ENCODE measurements around a stretch of chr21.

DNA sequence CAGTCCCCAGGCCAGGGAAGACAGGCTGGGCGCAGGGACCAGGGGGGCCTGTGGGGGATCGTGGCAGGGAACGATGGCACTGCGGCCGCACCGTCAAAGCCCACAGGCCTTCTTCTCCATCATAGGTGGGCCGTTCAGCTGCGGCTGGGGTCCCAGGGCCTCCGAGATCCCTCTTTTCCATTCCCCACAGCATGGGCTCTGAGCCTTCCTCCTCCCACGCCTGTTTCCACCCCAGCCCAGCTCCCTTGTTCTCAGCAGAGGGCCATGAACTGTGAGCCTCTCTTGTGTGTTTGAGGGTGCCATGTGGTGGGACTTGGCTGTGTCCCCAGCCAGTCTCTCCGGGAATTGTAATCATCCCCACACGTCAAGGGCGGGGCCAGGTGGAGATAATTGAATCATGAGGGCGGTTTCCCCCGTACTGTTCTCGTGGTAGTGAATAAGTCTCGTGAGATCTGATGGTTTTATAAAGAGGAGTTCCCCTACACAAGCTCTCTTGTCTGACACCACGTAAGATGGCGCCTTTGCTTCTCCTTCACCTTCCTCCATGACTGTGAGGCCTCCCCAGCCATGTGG lies 57.3 kb upstream of the COL6A2 start:
- PRO-cap, result no peak
- RAMPAGE, long total RNA, 3 experiments, result no peak in any of the 3 experiments

- PRO-cap, result unidirectional peak, plus-strand start at chr21:46053180; unidirectional peak, plus-strand start at chr21:46053218
- RAMPAGE, long total RNA, 3 experiments, result no peak in any of the 3 experiments
Measured at GRCh38 chr21:46053072-46053650, 44.8 kb upstream of the COL6A2 start.

DNA sequence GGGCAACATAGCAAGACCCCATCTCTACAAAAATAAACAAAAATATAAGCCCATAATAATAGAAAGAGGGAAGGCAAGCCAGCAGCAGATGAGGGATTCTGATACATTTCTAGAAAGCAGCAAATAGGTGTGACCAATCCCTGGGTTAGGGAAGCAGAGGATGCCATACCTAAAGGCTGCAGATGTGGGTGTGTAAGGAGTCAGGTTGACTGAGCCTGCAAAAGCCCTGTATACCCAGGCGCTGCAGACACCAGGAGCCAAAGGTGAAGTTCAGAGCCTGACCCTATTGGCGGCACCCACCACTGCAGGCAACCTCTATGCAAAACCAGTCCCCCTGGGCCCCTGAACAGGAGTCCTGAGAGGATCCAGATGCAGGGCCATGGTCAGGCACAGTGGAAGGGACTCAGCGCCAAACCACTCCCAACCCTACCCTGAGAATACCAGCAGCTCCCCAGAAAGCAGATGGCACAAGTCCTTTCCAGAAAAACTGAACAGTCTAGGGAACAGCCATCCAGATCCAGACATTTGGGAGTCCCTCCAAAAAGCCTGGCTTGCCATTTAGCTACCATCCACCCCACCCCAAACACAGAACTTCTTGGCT lies 19.4 kb upstream of the LSS start:
- PRO-cap, result no peak
- RAMPAGE, long total RNA, 3 experiments, result no peak in any of the 3 experiments

DNA sequence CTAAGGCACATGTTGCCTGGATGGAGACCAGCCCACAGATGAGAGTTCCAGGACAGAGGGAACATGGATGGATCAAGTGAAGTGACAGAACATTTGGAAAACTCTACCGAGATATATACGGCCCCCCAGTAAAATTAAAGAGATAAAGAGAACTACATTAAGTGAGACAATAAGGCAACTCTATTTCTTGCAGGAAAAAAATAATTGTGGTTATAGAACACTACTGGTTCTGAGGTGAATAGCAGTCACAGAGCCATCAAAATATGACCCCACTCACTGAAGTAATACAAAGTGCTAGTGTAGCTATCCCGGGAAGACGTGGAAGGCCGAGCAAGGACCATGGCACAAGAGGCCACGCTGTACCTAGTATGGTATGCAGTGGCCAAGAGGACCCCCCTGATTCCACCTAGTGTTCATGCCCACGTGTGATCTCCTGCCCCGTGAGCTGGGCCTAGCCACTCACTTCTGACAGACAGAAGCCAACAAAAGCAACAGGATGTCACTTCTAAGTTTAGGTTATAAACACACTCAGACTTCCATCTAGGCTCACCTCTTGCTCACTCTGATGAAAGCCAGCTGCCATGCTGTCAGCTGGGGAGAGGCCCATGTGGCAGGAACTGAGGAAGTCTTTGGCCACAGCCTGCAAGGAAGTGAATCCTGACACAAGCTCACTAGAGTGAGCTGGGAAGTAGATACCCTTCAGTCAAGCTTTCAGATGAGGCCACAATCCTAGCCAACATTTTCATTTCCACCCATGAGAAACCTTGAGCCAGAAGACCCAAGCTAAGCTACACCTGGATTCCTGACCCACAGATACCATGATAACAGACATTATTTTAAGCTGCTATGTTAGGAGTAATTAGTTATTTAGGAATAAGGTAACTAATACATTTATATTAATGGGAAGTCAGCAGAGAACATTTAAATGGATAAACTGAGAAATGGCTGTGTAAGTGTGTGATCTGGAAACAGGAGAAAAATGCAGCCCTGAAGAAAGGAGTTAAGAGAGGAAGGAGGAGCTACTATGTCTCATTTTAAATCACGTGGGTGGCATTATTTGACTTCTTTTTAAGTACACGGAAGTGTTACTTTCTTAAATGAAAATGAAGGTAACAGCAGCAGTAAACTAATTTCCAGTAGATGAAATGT lies 21.8 kb upstream of the LSS start:
- PRO-cap, result no peak
- RAMPAGE, long total RNA, 3 experiments, result no peak in any of the 3 experiments

DNA sequence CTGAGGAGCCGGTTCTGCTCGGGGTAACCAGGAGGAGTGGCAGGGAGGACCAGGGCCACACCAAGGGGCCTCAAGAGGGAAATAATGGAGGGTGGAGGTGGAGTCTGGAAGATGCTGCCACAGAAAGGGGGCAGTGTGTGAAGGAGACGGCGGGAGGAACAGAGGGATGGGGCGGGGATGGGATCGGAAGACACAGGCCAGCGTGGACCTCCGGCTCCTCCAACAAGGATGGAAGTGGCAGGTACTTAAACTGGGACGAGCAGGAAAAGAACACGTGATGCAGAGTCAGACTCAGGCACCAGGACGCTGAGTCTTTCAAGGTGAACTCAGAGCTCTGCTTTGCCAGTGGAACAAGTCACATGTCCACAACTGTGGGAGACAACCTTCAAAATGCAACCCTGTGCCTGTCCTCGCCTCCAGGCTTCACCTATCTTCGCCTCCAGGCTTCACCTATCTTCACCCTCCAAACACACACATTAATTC lies 27.7 kb upstream of the LSS start:
- PRO-cap, result no peak
- RAMPAGE, long total RNA, 3 experiments, result no peak in any of the 3 experiments

GRCh38 chr21:46314977-46315728 lies 8.5 kb downstream of the C21orf58 start:
- PRO-cap, result no peak
- RAMPAGE, long total RNA, 3 experiments, result no peak in any of the 3 experiments

DNA sequence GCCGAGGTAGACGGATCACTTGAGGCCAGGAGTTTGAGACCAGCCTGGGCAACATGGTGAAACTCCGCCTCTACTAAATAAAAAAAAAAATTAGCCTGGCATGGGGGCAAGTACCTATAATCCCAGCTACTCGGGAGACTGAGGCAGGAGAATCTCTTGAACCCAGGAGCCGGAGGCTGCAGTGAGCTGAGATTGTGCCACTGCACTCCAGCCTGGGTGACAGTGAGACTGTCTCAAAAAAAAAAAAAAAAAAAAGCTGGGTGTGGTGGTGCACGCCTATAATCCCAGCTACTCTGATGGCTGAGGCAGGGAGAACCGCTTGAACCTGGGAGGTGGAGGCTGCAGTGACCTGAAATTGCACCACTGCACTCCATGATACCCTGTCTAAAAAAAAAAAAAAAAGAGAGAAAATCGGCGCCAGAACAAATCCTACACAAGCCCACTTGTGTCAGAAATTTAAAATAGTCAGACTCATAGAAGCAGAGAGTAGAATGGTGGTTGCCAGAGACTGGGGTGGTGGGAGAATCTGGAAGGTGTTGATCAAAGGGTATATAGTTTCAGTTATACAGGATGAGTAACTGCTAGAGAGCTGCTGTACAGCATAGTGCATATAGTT lies 9.4 kb downstream of the DIP2A start:
- PRO-cap, result no peak
- RAMPAGE, long total RNA, 3 experiments, result no peak in any of the 3 experiments

DNA sequence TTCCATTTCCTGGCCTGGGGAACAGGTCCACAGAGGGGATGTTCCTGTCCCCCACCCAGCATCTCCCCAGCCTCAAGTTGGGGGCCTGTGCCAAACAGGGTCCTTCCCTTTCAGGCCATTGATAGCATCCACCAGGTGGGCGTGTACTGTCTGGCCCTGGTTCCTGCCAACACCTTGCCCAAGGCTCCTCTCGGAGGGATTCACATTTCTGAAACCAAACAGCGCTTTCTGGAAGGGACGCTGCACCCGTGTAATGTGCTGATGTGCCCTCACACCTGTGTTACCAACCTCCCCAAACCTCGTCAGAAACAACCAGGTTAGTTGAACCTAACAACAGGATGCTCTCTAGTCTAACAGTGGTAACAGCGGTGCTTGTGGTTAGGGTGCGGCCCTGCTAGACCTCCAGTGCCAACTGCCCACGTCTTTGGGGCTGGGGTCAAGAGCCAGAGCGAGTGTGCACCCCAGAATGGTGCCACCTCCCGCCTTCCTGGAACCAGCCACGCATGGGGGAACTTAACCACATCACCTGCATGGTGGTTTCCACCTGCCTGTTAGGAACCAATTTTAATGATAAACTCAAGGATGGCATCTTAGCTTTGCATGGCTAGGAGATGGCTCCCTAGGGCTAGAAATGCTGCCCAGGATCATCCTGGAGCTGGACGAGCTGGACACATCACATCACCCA lies 54.3 kb downstream of the S100B start:
- PRO-cap, result no peak
- RAMPAGE, long total RNA, 3 experiments, result no peak in any of the 3 experiments

- PRO-cap, result no peak
- RAMPAGE, long total RNA, 3 experiments, result start-site peak on the plus strand in 1 of 3 experiments, at chr21:46554041-46554611 at its widest, 15 reads per replicate
Measured at GRCh38 chr21:46554046-46554412, 50.9 kb downstream of the S100B start.

GRCh38 chr21:46585325-46586191 lies 19.3 kb downstream of the S100B start:
- PRO-cap, result no peak
- RAMPAGE, long total RNA, 3 experiments, result no peak in any of the 3 experiments

- PRO-cap, result no peak
- RAMPAGE, long total RNA, 3 experiments, result no peak in any of the 3 experiments
Measured at GRCh38 chr21:46633543-46634554, 1.6 kb upstream of the PRMT2 start.

DNA sequence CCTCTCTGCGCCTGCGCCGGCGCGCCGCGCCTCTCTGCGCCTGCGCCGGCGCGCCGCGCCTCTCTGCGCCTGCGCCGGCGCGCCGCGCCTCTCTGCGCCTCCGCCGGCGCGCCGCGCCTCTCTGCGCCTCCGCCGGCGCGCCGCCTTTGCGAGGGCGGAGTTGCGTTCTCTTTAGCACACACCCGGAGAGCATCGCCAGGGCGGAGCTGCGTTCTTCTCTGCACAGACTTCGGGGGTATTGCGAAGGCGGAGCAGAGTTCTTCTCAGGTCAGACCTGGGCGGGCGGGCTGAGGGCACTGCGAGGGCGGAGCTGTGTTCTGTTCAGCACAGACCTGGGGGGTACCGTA lies 63.7 kb downstream of the PRMT2 start:
- PRO-cap, result no peak
- RAMPAGE, long total RNA, 3 experiments, result no peak in any of the 3 experiments